ENCODE data around the genes TRABD2A, TMSB10, ELMOD3 and TMEM150A.

- RRBS, result 4% methylated on average over 31 of the region's 86 CpGs
These were observed at the start of gene TRABD2A for GRCh38 chr2:84880500-84881690. TRABD2A (minus strand) TSS chr2:84881084.

DNA sequence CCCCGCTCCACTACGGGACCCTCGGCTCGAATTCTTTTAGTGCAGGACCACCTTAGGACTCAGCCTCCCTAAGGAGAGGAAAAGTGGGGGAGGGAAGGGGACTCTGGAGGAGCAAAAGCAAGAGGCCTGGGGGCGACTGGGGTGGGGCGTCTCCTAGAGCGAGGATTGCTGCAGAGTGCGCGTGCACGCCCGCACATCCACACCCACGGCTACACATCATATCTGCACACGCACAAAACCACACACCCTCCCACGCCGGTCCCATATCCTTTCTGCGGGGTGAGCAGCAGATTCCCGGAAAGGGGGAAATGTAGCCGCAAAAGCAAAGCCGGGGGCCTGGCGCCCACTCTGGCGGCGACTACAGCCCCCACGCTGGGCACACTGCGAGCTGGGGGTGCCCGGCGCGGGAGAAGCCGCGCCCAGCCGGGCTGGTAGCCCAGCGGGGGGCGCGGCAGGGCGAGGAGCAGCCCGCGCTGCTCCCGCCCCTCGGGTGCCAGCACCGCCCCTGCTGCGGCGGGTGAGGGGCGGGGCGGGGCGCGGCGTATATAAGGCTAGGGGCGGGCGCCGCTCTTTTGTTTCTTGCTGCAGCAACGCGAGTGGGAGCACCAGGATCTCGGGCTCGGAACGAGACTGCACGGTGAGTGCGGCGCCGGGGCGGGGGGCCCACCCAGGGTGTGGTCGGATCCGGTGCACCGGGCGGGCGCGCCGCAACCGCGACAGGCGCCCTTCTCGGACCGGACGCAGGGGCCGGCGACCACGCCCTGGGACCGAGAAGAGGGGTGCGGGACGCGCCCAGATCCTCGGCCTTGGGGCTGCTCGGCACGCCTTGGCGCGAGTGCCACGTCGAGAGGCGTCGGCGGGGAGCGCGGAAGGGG, at the start of gene TMSB10:
TMSB10 (plus strand) TSS at position 575 of the 875 bp plus-strand sequence.
- RRBS, result 3% methylated on average over 17 of the region's 91 CpGs

GRCh38 chr2:84906949-84907767, 1.7 kb downstream of the TMSB10 start:
- RRBS, result no CpG with 5 or more reads among the region's 14 CpGs

DNA sequence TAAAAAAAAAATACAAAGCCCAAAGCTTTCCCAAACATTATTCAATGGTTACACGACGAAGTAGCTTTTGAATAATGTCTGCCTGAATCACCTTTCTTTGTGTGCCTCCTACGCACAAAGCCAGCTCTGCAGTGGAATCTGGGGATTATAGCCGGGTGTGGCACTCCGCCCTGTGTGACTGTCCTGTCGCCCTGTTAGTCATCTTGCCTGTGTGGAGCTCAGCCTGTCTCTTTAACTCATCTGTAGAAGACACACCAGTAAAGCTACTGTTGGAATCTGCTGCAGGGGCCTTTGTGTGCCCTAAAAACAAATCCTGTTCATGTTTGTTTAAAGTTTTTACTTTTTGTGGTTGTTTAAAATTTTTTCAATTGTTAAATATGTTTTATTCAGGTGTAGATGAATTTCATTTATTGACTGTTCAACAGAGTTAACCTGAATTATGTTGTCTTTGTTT, 79.3 kb upstream of the TCF7L1 start:
- RRBS, result no CpG with 5 or more reads among the region's 6 CpGs

- RRBS, result 19% methylated on average over 5 of the region's 61 CpGs
These were observed 1.8 kb downstream of the TCF7L1 start for GRCh38 chr2:85134668-85135780.

DNA sequence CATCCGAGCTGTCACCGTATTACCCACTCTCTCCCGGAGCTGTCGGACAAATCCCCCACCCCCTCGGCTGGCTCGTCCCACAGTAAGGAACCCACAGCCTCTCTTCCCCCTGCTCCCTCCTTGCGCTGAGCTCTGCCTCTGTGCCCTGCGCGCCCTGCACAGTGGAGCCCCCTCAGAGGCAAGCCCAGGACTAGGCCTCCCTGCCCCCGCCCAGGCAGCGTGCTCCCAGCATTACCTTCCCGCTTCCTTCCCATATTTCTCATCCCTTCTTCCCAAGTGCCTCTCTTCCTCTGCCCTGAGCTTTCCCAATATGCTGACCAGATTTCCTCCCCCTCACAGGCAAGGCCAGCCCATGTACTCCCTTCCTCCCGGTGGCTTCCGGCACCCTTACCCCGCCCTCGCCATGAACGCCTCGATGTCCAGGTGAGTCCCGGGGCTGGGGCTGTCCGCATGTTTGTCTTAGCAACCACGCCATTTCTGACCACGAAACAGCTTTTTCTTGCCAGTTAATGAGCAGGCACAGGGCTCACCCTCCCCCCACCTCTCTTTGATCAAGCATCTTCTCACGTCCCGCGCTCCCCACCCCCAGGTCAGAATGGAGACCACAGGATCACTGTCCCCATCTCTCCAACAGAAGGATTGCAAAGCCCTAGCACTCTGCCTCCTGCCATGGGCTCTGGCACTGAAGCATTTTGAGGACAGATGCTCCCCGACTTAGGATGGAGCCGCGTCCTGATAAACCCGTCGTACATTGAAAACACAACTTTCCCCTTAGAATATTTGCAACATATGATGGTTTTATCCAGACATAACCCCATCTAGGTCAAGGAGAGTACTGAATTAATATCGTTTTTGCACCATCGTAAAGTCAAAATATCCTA, 23.6 kb downstream of the TGOLN2 start:
- RRBS, result 62% methylated on average over 9 of the region's 32 CpGs

DNA sequence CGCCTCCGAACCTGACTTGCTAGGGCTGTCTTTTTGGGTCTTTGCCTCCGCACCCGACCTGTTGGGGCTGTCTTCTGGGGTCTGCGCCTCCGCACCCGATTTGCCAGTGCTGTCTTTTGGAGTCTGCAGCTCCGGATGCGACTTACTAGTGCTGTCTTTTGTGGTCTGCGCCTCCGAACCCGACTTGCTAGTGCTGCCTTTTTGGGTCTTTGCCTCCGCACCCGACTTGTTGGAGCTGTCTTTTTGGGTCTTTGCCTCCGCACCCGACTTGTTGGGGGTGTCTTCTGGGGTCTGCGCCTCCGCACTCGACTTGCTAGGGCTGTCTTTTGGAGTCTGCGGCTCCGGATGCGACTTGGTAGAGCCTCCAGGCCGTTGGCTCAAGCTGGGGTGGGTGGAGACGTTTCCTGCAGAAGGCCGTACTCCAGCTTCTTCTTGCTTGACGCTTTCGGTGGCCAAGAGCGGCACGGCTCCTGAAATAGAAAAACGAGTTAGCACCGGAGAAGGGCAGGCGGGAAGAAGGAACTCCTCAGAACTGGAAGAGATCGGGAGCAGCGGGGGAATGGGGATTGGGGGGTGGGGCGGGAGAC, 480 bp downstream of the TGOLN2 start:
- RRBS, result no CpG with 5 or more reads among the region's 35 CpGs

DNA sequence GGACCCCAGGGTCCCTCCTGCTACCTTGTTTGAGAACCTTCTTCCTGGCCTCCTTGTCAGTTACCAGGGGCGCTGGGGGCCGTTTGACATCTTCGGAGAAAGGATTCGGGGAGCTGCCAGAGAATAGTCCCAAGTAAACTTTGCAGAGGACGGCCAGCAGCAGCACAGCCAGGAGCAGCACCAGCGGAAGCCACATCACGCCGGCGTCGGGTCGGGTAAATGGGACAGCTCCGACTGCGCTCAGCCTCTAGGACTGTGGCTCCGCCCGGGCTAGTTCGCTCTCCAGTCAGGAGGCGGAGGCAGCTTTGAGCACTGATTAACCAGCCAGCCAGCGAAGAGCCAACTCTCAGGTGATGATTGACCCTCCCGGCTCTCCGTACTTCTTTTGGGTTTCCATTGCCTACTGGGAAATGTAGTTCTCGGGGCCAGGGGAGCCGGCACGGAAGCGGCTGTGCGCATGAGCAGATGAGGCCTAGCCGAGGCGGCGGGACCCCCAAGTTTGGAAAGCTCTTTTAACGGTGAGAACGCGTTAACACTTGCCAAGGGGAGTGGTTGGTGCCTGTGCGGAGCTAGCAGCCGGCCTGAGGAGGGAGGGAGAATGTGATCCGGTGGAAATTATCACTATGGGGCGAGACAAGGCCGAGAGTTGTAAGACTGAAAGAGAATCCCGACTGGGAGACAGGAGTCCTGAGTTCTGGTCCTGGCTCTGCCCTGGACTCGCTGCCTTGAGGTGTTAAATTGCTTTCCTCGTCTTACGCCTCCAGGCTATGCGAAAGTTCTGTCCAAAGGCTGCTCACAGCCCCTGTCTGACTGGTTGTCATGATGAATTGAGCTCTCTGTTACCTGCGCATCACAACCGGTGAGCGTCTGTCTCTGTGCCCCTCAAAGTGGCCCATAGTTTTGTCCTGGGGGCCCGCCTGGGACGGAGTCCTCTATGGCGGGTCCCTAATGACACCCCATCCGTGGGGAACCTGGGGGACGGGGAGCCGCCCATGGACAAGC, at the start of gene ELMOD3:
ELMOD3 (plus strand) TSS at position 458 of the 1,002 bp plus-strand sequence.
- RRBS, result 3% methylated on average over 14 of the region's 50 CpGs

DNA sequence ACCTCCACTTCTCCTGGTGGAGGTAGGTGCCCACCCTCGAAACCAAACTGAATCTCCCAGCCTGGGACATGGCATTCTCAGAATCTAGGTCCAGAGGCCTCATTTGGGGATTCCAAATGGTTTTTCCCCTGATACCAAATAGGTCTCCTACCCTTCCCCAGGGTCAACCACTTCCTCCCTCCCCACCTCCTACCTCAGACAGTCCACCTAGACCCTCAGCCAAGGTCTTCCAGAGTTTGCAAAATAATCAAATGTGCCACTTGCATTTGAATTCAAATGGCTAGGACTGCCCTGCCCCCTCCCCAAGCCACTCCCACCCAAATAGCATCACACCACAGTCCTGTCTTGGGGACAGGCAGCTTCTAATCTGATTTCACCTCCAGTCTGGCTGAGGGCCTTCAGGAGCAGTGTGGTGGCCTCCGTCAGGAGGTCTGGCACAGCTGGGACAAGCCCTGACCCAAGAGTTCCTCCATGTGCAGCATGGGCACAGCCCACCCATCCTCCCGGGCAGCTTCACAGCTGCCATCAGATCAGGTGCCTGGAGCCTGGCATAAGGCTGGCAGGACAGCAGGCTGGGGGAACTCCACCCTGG, 497 bp downstream of the CAPG start:
- RRBS, result no CpG with 5 or more reads among the region's 3 CpGs

- RRBS, result no CpG with 5 or more reads among the region's 3 CpGs
These were observed 3.4 kb downstream of the SH2D6 start for GRCh38 chr2:85421818-85422330.

GRCh38 chr2:85433079-85434442, 15.0 kb downstream of the SH2D6 start:
- RRBS, result no CpG with 5 or more reads among the region's 14 CpGs

- RRBS, result no CpG with 5 or more reads among the region's 5 CpGs
These were observed 23.4 kb downstream of the SH2D6 start for GRCh38 chr2:85441920-85442385.

- RRBS, result no CpG with 5 or more reads among the region's 5 CpGs
These were observed 22.5 kb upstream of the MAT2A start for GRCh38 chr2:85516521-85516900.

DNA sequence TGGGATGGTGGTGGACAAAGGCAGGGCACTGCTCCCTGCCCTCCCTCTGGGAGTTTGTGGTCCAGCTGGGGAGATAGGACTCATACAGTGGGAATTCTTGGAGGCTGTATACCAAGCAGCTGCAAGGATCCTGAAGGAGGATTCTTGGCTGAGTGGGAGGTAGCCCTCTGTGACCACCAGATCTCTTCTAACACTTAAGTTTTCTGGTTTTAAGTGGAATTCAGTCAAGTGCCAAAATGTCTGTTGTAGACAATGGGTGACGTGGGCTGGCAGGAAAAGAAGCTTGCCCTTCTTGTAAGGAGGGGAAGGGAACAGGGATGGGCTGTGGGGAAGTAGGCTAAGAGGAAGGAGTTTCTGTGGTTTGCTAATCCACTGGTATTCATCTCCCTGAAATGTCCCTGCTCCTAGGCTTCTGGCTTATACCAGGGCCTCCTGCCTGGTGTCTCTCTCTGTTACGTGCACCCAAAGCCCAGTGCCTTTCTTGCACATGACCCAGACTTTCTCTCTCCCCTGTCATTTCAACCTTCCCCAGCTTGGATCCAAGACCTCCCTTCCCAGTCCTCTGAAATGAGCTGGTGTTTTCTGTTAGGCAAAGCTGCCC, 5.1 kb upstream of the RNF181 start:
- RRBS, result no CpG with 5 or more reads among the region's 2 CpGs

- RRBS, result 4% methylated on average over 23 of the region's 104 CpGs
These were observed at the start of gene TMEM150A for GRCh38 chr2:85602076-85603268. TMEM150A (minus strand) TSS chr2:85602698.

DNA sequence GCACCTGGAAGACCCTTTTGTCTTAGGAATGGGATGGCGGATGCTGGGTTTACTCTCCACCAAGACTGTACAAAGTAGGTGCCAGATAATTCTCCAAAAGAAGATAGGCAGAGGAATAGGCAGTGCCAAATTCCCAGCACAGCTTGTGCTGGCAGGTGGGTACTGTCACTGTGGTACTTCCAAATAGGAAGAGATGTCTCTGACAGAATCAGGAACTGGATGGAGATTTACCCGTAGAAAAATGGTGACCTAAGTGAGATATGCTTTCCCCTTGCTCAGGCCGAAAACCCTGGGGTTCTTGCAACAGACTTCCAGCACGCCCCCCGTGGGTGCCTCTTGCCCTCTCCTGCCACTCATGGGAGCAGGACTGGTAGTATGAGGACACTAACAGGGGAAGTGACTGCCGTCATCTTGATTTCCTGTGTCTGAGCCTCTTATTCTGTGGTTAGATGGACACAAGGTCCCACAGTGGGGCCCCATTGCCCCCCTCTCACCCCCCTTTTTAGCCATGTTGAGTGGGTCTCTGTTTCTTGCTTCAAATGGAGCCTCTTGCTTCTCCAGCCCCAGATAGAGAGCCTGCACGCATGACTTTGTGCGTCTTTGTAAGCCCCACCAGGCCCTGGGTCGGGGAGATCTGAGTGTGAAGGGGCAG, 12.4 kb downstream of the GNLY start:
- RRBS, result no CpG with 5 or more reads among the region's 9 CpGs

DNA sequence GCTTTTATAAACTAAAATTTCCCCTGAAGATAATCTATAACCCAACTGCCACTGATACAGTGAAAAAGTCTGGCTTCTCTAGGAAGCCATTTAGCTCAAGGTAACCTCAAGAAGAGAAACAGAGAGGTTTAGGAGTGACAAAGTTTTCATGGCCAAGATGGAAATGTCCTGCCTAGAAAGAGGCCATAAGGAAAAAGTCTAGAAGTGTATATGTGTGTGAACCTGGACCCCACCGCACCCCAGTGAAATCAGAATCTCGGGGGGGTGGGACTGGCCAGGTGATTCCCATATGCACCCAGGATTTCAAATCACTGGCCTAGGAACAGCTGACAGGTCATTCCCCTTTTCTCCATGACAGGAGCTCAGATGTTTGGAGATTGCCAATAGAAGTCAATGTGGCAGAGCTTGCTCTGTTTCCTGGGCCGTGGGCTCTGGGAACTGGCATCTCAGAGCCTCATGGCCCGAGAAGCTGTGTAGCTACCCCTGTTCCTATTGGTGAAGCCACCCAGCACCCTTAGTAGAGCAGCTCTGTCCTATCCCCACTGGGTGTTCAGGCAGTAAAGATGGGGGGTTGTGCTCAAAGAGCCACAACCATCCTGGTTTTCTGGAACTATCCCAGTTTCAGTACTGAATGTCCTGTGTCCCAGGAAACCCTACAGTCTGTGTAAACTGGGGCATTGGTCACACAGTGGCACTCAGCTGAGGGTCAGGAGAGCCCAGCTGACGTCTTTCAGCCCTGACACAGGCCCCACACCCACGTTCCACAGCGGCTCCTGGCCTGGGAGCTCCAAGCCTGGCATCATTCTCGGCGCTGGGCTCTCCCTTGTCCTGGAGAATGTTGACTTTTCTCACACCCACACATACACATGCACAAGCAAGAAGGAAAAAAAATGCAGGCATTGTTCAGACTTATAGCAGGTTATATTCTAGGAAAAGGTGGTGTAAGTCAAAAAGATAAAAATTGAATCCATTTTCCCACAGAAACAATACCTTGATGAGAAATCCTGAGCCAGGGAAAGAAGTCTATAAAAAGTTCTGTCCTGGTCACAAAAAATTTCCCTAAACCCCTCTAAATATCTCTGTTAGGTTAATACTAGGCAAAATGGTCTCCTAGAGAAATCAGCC, 18.9 kb downstream of the GNLY start:
- RRBS, result no CpG with 5 or more reads among the region's 9 CpGs

GRCh38 chr2:85713815-85714415, 19.8 kb downstream of the GNLY start:
- RRBS, result no CpG with 5 or more reads among the region's 6 CpGs

- RRBS, result no CpG with 5 or more reads among the region's 6 CpGs
These were observed 28.4 kb downstream of the GNLY start for GRCh38 chr2:85722491-85722928.